Ishikawa (cell line): ENCODE results near the gene CLEC18C.

GRCh38 chr16:68309822-68310139 lies 965 bp downstream of the SLC7A6OS start:
- RRBS = no CpG with 5 or more reads among the region's 4 CpGs

DNA sequence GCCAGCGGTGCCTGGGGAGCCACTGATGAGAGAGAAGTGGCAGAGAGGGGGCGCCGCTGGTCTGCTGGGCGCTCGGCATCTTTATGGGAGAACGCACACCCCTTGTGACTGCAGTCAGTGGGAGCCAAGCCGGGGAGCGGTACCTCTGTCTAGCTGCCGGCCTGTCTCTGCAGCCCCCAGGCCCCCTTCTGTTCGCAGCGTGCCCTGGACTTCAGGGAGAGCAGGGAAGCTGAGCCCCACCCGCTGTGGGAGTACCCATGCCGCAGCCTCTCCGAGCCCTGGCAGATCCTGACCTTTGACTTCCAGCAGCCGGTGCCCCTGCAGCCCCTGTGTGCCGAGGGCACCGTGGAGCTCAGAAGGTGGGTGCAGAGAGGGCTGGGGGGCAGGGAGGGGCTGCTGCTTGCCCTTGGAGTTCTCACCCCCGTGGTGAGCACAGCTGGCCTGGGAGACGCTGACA lies 44.7 kb downstream of the PRMT7 start:
- RRBS = no CpG with 5 or more reads among the region's 19 CpGs

DNA sequence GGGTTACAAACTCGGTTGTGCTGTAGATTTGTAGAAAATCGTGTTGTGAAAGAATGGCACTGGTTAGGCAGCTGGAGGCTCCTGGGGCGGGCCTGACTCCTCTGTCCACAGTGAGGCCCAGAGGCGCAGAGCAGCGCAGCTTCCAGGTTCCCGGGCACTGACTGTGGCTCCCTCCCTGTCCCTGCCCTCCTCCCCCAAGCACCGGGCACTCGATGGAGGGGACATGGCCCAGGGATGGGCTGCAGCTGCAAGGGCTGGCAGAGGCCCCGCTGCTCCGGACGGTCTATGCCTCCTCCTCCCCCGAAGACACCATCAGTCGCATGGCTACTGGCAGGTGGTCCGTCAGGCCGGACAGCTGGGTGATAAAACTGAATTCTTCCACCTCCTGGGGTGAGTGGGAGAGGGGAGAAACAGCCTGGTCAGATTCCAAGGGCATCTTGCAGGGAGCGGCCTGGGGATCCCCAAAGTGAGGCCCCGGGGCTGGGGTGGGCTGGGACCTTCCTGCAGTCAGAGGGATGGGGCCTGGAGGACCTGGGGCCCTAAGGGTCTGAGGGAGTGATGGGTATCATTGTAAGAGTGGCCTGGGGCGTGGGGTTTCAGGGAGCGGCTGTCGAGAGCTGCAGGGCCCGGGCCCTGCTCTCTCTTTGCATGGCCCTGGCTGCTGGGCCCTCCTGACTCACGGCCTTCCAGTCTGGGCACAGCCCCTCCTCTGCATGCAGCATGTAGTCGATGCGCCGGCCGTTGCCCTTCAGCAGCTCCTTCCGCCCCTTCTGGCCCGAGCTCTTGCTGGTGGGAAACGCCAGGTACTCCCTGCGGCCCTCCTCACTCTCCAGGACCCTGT lies 50.3 kb downstream of the PRMT7 start:
- RRBS = 81% methylated on average over 15 of the region's 30 CpGs

DNA sequence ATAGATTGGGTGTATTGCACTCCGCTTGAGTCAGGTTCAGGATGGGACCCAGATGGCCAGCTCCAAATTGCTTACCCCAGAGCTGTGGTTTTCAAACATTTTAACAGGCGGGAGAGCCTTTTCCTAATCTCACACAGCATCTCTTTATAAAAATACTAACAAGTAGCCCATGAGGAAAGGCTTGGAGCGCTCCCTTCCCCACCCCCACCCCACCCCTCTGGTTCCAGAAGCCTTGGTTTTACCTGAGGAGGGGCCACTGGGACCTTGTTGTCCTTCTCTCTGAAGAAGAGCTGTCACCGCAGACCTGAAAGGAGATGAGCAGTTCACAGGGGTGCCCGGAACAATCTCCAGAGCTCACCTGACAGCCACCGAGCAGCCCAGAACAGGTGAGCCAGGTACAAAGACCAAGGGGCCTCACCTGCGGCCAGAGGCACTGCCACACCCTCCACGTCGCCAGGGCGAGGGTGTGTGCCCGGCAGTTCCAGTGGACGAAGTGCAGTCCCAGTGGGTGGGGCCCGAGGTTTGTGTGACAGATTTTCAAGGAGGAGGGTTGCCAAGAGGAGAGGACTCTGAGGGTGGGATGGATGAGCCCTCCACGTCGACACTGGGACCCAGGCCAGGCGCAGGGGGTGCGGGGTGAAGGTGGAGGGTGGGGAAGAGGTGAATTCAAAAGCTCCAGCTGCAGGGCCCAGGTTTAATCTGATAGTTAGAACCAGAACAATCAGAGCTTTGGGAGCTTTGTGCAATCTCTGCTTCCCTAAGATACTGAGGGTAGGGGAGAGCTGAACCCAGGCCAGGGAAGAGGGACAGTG lies 61.7 kb downstream of the SMPD3 start:
- RRBS = 52% methylated on average over 6 of the region's 17 CpGs

- RRBS = 87% methylated on average over 4 of the region's 13 CpGs
Measured at GRCh38 chr16:68387285-68387877, 60.9 kb downstream of the SMPD3 start.

DNA sequence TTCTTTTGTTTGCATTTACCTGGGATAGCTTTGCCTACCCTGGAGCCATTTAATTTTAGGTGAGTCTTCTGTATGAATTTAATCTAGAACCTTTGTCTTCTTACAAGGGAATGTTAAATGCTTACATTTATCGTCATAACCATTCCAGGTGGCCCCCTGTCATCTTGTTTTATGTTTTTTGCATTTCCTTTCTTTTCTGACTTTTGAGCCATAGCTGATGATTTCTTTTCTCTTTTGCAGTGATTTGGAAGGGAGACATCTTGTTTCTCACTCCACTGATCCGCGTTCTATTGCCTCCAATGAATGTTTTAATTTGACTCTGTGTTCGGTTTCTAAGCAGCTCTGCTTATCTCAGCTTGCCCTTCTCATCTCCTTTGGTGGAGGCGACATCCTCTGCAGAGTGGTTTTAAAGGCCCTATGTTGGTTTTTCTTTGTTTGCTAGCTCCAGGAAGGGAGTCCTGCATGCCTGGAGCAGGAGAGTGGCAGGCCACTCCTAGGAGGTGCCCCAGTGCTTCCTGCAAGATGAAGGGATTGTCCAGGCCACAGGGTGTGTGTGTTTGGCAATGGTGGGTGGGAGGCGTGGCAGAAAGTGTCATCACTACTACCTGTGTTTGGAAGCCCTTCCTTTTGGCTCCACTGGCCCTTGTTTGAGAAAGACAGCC lies 13.7 kb downstream of the SMPD3 start:
- RRBS = no CpG with 5 or more reads among the region's 6 CpGs

DNA sequence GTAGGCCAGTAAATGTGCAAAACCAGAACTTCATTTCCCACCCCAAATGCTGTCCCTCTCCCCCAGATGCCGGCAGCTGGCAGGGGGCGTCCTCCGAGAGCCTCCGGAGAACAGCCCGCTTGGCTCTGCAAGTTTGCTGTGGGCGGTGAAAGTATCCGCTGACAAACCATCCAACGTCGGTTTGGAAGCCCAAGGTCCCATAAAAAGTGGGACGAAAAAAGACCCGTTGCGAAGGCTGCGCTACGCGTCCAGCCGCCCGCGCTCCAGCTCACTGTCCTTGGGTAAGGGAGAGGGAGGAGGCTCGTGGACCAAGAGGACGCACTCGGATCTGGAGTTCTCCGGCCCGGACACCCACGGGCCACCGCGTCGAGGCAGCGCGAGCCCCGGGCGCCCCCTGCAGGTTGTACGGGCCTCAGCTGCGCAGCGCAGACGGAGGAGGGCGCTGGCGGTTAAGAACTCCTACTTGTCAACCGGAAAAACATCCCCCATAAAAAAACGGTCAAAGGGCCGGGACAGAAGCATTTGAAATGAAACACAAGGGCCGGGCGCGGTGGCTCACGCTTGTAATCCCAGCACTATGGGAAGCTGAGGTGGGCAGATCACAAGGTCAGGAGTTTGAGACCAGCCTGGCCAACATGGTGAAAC lies 29.0 kb upstream of the ZFP90 start:
- RRBS = 10% methylated on average over 13 of the region's 44 CpGs

DNA sequence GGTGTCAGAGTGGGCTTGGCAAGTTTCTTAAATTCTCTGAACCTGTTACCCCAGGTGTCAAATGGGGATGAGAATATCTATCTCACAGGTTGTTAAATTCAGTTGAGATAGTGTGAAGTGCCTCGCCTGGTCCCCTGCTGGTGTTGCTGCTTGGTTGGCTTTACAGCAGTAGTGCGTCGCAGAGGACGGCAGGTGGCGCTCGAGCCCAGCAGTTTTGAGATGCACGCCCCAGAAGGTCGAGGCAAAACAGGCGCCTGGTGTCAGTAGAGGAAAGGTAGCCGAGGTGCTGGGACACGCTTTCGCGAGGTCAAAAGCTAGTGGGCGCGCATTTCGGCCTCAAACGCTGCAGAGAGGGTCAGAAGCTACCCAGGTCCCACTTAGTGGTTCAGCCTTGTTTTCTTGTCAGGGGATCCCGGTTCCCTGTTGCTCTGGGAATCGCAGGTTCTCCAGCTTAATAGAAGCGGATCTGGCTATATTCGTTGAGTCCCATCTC lies 10.4 kb upstream of the ZFP90 start:
- RRBS = no CpG with 5 or more reads among the region's 21 CpGs

DNA sequence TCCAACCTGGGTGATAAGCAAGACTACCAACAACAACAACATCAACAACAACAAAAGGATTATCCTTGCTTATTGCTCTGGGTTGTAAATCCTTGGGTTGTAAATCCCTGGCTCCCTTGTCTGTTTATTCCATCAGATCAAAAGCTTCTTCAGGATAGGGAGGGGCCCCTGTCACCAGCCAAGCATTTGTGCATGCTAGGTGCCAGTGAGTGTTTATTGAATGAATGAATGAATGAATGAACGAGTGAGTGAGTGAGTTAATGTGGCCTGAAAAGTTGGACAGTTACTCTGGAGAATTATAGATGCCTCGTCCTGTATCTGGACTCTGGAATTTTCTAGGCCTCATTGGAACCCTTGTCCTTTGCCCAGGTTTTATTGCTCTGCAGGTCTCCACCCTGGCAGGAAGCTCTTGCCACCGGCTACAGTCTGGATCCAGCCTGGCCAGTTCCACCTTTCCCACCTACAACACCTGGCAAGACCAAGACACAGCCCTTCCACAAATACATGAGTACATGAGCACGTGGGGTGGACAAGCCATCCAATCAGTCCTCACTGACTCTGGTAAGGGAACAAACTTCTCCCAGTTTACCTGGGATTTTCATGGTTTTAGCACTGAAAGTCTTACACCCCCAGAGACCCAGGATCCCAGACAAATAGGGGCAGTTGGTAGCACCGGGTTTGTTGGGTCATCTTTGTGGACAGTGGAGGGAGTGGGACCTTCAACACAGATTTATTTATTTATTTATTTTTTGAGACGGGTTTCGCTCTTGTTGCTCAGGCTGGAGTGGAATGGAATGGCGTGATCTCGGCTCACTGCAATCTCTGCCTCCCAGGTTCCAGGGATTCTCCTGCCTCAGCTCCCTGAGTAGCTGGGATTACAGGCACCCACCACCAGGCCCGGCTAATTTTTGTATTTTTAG lies 14.8 kb upstream of the CDH1 start:
- RRBS = no CpG with 5 or more reads among the region's 10 CpGs

DNA sequence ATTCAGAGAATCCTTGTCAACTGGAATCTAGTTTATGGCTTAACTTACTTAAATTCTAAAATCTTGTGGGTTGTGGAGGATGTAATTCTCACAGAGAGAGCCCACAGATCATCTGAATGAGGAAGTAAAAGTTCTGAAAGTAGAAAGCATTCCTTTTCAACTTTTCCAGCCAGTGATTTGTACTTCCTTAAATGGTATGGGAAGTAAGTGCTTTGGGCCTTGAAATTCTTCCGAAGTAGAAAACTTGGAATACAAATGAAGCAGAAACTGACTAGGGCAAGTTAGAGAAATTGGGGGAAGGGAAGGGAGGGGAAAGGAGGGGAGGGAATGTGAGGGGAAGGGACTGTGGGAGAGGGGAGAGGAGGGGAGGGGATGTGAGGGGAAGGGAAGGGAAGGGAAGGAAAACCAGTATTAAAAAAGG lies 15.6 kb upstream of the SNTB2 start:
- RRBS = no CpG with 5 or more reads among the region's 1 CpG

DNA sequence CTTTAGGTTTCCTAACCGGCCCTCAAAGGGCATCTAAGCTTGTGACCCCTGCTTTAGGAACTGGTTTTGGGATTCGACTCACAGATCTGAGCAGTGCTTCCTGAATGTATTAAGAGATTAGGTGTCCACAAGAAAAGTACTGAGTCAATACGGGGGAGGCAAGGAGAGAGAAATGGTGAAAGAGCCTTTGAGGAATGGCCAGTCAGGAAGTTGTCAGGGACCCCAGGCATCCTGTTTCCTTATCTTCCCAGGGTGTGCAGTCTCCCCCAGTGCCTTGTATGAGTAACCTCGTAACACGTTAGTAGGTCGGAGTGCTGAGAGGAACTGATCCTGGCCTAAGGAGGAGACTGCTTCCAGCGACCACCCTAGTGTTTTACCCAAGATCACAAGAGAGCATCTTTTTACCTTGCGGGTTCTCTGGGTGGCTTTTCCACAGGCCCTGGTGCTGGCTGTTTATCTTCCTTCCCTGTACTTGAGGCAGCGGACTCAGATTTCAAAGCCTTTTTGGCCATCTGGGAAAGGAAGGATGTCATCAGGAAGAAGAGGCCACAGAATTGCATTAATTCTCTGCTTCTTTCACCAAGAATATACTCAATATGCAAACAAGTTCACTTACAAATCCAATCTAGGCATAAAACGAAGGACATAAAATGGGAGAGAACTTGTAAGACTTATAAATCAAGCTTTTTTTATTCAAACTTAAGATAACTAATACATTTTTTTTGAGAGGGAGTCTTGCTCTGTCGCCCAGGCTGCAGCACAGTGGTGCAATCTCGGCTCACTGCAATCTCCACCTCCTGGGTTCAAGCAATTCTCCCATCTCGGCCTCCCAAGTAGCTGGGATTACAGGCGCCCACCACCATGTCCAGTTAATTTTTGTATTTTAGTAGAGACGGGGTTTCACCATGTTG lies 16.6 kb upstream of the TMED6 start:
- RRBS = no CpG with 5 or more reads among the region's 15 CpGs

GRCh38 chr16:69396003-69397168 lies 10.6 kb upstream of the TERF2 start:
- RRBS = no CpG with 5 or more reads among the region's 13 CpGs

DNA sequence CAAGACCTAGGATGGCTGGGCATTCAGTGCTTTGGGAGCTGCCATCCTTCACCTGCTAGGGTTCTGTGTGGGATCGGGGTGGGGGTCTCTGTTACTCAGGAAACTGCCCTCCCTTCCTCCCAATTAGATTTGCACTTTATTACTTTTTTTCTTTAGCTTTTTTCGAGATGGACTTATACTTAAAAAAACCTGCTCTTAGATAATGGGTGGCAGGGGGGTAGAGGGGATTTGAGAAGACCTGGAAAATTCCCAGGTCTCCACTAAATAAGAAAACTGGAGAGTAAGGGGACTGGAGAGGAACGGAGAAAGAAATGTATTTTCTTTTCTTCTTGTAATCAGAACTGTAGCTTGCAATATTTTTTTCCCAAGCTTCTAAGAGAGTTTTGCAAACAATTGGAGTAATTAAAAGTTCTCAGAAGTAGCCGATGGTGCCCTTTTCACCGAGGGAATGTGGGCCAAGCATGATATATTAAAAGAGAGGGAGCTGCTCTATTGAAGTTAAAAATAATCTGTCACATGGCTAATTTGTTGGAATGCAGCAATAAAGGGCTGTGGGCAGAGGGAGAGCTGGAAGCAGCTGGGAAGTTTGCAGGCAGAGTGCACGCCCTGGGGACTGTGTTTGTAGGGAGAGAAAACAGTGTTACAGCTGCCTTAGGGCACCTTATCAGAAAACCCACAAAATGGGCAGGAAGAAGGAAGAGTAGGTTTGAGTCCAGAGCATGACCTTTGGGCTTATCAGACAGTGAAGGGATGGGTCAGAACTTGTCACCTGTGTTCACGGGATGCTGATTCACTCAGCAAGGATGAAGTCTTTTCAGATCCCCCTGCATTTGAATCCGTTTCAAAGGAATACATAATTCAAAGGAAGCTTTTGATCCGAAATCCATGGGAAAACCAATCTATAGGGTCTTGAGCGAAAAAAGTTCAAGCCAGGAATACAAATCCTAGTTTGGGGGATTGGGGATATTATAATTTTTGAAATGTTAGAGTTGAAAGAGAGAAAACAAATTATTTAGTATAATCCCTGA lies 18.5 kb upstream of the TERF2 start:
- RRBS = no CpG with 5 or more reads among the region's 10 CpGs

- RRBS = no CpG with 5 or more reads among the region's 6 CpGs
Measured at GRCh38 chr16:69531562-69531875, 34.2 kb upstream of the NFAT5 start.

- RRBS = no CpG with 5 or more reads among the region's 7 CpGs
Measured at GRCh38 chr16:69764174-69764502, 2.0 kb downstream of the WWP2 start.

GRCh38 chr16:69848917-69849591 lies 86.9 kb downstream of the WWP2 start:
- RRBS = 85% methylated on average over 2 of the region's 7 CpGs

- RRBS = no CpG with 5 or more reads among the region's 18 CpGs
Measured at GRCh38 chr16:69927192-69927908, 23.8 kb upstream of the CLEC18A start.

DNA sequence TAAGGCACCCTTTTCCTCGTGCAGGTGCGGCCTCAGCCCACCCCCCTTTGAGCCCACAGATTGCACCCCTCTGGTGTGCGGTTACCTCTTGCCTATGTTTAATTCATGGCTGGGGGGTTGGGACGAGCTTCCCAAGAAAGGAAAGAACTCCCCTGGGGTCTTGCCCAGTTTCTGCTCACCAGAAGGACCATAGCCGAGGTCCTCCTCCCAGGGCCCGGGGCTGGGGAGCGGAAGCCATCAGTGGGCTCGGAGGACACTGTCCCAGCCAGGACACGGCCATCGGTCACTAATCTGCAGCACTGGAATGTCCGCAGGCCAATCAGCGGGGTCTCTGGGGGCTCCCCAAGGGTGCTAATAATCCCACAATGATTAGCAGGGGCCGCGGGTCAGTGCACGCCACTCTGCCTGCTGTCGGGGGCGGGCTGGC lies at the start of gene CLEC18C:
CLEC18C (plus strand) TSS at position 163 of the 427 bp plus-strand sequence.
- RRBS = no CpG with 5 or more reads among the region's 17 CpGs

DNA sequence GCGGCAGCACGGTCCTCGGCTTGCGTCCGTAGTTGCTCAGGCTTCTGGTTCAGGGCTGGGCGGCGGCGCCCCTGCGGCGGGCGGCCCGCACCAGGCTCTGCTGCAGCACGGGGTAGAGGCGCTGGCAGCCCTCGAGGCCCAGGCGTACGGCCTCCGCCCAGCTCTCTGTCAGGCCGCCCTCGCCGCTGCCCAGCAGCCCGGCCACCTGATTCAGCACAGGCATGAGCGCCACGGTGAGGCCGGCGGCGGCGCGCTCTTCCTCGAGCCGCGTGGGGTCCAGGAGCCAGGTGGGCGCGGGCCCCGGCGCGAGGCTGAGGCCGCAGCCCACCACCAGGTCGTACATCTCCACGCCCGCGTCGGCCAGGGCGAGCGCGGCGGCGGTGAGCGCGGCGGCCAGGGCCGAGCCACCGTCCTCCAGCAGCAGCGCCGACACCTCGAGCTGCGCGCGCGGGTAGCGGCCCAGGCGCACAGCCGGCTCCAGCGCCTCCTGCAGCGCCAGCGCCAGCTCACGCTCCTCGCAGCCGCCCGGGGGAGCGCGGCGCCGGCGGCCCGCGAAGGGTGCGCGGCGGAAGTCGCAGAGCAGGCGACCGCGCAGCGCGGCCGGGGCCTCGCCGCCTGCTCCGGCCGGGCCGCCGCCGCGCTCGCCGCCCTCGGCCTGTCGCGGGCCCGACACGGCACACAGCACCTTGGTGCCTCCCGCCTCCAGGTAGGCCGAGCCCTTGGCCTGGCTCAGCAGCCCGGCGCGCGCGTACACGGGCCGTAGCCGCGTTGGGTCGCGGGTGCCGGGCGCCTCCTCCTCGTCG lies 506 bp downstream of the EXOSC6 start:
- RRBS = 6% methylated on average over 51 of the region's 119 CpGs